Kidney (tissue), 2 donors: ENCODE measurements around a stretch of chr1.

DNA sequence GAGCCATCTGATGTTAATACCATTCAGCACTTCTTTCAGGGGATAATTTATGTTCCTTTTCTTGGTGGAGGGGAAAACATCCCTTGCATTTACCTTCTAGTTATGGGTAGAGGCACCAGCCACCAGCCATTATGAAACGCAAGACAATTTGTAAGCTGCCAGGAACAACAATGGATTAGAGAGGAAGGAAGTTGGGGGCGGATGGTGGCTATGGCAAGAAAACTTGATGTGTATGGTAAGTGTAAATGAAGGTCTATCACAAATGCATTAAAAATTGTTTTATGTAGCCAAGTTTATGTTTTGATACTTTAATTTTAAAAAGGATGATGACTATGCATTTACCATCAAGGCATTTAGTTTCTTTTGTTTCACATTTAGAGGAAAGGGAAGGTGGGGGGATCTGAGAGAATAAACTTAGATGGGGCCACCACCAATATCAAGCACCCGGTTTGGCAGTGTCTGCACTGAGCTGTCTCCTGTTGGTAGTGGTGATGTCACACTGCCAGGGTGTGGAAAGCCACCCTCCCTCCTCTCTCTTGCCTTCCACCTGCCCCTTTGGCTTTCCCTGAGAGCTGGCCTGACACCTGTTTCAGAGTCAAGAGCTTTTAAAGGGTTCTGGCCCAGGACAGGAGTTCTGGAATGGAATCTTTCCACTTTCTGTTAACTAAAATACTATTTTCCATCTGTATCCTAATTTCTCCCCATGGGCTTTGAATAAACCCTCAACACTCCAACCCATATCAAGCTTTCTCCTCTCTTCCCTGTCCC, 2.5 kb upstream of the GARIN4 start:
- PRO-cap = no peak
- RRBS = no CpG with 5 or more reads among the region's 3 CpGs

GRCh38 chr1:212630010-212630654, 5.9 kb downstream of the GARIN4 start:
- PRO-cap = no peak
- RRBS = no CpG with 5 or more reads among the region's 14 CpGs

GRCh38 chr1:212667163-212668297, 32.1 kb downstream of the BATF3 start:
- PRO-cap = no peak
- RRBS = 29% methylated on average over 3 of the region's 11 CpGs

DNA sequence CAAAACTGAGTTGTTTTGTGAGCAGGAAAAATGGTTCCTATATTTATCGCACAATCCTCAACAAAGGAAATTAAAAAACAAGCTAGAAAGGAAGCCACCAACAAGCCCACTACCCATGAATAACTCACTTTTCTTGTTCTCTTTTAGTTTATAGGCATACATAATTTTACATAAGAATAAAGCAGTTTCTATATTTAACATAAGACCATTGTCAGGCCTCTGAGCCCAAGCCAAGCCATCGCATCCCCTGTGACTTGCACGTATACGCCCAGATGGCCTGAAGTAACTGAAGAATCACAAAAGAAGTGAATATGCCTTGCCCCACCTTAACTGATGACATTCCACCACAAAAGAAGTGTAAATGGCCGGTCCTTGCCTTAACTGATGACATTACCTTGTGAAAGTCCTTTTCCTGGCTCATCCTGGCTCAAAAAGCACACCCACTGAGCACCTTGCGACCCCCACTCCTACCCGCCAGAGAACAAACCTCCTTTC, 40.5 kb upstream of the VASH2 start:
- PRO-cap = no peak
- RRBS = no CpG with 5 or more reads among the region's 7 CpGs

DNA sequence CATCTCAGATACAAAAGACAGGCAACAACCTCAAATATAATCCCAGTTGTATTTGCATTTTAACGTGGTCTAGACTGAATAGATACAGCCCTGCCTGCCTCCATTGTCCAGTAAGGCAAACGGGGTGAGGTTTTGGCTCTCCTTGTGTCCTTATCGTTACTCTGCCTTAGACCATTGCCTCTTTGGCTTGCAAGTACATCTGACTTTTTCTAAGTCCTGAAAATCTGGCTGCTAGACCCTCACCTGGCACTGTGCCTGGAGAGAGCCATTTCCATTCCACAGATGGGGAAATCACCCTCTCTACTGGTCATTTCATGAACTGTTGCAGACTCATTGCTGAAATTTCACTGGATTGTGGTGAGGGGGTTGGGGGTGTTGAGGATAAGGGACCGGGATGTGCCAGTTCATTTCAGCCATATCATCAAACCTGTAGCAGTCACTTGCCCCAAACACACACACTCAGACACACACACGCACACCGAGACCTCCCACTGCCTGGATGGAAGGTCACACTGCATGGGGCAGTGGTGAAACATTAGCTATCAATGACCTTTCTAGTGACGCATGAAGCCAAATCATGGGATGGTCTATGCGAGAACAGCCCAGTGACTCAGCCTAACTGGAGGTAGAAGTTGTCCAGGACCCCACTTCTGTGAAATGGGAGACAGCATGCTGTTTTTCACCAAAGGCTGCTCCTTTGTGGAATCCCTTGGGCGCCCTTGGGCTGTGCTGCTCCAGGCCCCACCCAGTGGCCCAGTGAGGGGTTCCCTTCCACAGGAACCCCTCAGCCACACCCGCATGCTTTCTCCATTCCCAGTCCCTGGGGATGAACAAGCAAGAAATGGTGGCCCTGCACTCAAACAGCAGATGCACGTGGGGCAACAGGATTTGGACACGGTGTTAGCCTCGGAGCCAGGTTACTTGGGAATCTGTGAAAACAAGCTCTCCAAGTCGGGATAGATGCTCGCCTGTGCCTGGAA, 34.9 kb upstream of the VASH2 start:
- PRO-cap = no peak
- RRBS = no CpG with 5 or more reads among the region's 15 CpGs

DNA sequence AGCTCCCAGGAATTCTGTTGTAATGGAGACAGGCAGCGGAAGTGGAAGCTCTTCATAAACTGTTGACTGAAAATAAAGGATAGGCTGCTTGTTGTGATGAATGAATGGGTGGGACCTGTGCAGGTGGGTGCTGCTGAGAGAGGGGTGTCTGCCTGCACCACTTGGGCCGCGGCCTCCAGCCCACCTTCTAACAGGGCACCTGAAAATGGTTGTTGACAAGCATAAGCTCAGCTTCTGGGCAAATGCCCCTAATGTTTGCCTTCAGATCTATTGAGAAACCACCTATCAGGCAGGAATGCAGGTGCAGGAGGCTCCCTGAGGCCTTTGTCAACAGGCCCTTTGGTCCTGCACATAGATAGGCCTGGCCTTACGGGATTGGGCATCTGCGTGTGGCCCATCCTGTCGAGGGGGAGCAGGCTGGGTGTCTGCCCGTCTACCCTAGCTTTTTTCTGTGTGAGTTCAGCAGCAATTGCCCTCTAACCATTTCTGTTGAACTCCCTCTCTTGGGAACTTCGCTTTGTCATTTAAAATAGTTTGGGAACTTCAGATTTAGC, 321.1 kb downstream of the RPS6KC1 start:
- PRO-cap = no peak
- RRBS = no CpG with 5 or more reads among the region's 8 CpGs

GRCh38 chr1:213690227-213690699, 297.5 kb upstream of the PROX1 start:
- PRO-cap = no peak
- RRBS = no CpG with 5 or more reads among the region's 2 CpGs

DNA sequence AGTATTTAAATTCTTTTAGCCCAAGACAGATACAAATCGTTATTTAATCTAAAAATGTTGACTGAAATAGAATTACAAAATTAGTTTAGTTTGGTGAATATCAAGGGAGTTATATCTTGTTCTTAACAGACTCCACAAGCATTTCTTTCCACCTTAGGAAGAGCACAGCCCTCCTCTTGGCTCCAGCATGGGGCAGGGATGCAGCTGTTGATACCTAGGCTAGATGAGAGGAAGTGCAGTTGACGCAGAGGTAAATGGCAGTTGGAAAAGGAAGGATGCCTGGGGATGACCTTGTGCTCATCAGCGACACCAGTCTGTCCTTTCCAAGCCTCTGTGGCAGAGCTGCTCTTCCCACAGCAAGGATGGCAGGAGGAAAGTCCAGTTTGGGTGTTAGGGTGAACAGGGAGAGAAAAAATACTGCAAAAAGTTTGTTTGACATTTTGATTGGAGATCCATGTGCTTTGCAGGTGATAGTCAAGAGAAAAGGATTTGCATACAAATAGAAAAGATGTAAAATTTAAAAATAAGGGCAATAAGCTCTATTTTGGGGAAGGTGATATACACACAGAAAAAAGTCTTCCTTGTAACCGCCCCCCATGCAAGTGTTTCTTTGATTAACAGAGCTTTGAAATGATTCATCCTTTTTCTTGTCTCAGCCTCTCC, 6.2 kb downstream of the PROX1 start:
- PRO-cap = no peak
- RRBS = no CpG with 5 or more reads among the region's 4 CpGs

GRCh38 chr1:214013810-214014001, 25.9 kb downstream of the PROX1 start:
- PRO-cap = no peak
- RRBS = no CpG with 5 or more reads among the region's 5 CpGs

DNA sequence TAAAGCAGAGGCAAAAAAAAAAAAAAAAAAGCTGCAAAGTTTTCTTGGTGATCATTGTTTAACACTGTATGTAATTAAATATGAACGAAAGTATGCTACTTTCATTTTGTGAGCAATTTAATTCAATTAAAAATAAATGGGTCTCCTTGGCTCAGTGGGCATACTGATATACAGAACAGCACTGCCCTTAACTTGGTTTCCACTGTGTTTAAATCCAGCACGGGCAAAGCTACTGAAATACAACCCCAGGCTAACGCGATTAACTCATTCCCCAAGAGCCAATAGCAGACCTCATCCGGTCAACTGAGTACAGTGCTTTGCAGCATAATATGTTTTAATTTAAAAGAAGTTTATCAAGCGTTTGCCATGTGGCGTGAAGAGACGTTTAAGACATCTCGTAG, 118.5 kb downstream of the PROX1 start:
- PRO-cap = no peak
- RRBS = no CpG with 5 or more reads among the region's 9 CpGs

- PRO-cap = no peak
- RRBS = 39% methylated on average over 5 of the region's 27 CpGs
These were observed 119.7 kb downstream of the PROX1 start for GRCh38 chr1:214107222-214108050.

GRCh38 chr1:214261008-214261519, 19.9 kb upstream of the SMYD2 start:
- PRO-cap = no peak
- RRBS = no CpG with 5 or more reads among the region's 6 CpGs

DNA sequence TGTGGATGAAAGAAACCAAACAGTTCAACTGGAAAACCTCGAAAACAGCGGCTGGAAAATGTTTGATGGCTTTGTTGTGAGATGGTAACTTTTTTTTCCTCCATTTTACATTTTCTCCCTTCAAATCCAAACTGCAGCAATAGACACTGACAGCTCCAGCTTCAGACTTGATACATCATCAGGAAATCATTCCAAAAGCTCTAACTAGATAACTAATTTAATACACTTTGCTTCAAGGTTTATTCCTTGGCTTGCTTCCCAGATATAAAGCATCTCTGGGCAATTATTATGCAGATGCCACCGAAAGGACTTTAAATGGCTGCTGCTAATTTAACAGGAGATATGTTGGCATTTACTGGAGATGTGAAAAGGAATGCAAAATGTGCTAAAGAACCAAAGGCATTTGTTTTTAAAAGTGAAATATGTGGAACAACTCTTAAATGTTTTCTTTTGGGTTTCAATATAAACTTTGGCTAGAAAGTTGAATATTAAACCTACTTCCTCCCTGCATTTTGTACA, 73.8 kb downstream of the SMYD2 start:
- PRO-cap = no peak
- RRBS = no CpG with 5 or more reads among the region's 3 CpGs

GRCh38 chr1:214362097-214362335, 81.1 kb downstream of the SMYD2 start:
- PRO-cap = no peak
- RRBS = no CpG with 5 or more reads among the region's 1 CpG

DNA sequence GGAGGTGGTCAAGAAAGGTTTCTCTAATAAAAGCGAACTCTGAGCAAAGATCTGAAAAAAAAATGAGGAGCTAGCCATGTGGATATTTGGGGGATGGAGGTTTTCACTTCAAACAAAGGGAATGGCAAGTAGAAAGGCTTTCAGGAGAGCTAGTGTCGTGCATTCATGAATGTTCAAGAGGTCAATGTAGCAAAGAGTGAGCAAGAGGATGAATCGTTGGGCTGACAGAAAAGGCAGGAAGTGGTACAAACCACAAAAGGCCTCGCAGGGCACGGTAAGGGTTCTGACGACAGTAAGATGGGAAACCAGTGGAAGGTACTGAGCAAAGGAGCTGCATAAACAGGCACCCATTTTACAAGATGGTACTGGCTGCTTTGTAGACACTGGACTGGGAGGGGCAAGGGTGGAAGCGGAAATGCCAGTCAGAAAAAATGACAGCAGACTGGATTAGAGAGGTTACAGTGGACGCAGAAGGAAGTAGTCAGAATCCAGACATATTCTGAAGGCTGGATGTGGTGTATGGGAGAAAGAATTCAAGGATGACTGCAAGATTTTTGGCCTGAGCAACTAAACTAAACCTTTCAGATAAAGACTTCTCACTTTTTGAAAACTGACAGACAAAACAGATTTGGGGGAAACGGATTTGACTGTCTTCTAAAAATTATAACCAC, 123.5 kb downstream of the PTPN14 start:
- PRO-cap = no peak
- RRBS = no CpG with 5 or more reads among the region's 9 CpGs

- PRO-cap = no peak
- RRBS = no CpG with 5 or more reads among the region's 8 CpGs
These were observed 22.0 kb upstream of the PTPN14 start for GRCh38 chr1:214573291-214573865.

- PRO-cap = no peak
- RRBS = no CpG with 5 or more reads among the region's 6 CpGs
These were observed 42.0 kb downstream of the KCTD3 start for GRCh38 chr1:215608948-215609682.

DNA sequence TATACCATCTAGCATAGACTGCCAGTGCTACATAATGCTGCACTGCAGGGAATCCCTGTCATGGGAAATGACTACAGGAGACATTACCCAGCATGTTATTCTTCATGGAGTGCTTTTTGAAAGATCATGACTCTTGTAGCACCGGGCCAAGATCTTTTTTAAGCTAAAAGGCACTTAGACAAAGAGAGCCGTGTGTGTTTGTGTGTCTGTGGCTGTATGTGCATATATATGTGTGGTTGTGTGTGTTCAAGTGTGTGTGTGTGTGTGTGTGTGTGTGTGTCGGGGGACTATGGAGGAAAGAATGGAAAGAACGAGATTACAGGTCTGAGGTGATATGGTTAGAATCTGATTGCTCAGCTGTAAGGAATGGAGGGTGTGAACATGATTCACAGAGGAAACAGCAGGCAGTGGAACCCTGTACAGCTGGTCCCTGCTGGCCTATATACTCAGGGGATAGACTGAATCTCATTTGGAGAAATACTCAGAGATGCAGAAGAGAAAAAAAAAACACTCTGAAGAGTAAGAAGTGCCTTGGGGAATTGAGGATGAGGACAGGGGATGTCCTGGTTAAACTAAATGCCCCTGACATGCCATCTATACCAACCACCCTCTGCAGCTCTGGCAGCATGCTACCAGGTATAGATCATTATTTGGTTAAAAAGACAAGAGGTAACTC, 180.1 kb upstream of the ESRRG start:
- PRO-cap = no peak
- RRBS = no CpG with 5 or more reads among the region's 4 CpGs

- PRO-cap = unidirectional peak, plus-strand start at chr1:217088760
- RRBS = 20% methylated on average over 2 of the region's 13 CpGs
These were observed 365.5 kb upstream of the ESRRG start for GRCh38 chr1:217088369-217089395.

DNA sequence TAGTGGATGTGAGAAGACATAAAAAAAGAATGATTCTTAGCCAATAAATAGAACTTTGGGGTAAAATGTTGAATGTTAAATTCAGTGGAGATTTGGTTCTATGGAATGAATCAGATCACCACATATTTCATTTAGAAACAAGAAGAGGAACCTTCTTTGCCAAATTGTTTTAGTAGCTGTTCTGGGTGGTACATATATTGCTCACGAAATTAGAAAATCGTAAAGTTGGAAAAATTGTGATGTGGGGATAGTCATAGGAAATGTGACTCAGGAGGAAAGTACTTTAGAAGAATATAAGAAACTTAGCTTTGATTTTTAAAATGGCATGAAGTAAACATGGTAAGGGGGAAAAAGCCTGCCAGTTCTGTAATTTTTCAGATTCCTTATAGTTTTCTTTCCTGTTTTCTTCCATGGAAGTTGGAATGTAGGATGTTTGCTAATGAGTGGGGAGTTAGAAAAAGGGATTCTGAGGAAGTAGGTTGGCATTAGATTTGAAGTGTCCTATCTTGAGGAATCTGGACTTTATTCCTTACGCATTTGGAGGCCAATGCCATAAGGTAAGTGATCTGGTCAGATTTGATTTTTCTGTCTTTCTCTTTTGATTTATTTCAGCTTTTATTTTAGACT, 27.5 kb downstream of the RRP15 start:
- PRO-cap = no peak
- RRBS = no CpG with 5 or more reads among the region's 3 CpGs